AG04449 (cell line): ENCODE measurements around a stretch of chr15.

DNA sequence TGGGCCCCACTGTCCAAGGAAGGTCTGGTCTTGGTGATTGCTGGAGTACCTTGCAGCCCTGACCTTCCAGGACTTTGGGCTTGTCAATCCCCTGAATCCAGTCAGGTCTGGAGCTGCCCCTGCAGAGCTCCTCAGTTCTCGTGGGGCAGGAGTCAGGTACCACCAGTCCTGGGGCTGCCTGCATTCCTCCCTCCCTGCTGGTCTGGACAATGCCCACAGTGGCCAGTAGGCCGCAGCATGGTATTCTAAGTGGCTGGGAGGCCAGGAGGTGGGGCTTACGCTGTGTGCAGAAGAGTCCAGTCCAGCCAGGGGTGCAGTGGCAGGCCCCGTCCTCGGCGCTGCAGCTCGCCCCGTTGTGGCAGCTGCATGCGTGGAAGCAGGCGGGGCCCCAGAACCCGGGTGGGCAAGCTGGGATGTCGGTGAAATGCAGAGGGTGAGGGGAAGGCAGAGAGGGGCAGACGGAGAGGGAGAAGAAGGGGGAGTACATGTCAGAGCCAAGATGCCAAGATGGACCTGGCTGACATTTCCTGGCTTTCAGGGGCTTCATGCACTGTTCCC is 47.3 kb downstream of the RAB11A start:
- RRBS, result no CpG with 5 or more reads among the region's 13 CpGs

GRCh38 chr15:65981814-65982765 is 112.8 kb downstream of the RAB11A start:
- RRBS, result 4% methylated on average over 14 of the region's 45 CpGs

- RRBS, result no CpG with 5 or more reads among the region's 15 CpGs
These were observed 2.7 kb upstream of the SNAPC5 start for GRCh38 chr15:66500049-66500899.

- RRBS, result no CpG with 5 or more reads among the region's 13 CpGs
These were observed 3.5 kb downstream of the RPL4 start for GRCh38 chr15:66500900-66501734.

DNA sequence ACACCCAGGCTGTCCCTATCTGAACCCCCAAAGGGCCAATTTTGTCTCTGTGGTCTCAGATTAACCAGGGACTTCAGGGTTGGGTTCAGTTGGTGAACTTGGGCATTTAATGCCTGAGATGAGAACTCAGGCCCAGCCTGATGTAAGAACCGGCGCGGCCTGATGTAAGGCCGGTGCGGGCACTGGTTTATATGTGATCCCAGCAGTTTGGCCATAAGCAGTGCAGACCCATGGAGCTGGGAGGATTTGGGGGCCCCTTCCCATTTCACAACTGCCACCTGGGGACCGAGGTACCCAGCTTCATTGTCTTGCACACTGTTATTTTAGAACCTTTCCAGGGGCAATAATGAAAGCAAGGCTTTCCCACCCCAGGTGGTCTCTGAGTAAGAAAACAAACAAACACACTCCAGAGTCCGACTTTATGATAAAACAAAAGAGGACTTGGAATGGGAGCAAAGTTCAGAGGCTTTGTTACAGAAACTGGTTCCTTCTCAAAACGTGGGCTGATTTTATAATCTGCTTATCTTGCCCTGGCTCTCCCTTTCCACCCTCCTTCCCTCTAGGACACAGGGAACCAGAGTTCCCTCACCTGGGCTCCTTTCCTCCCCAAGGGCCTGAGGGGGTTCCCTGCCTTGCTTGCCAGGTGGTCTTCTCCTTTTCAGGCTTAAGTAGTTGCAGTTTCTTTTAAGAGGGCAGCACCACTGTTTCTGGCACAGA is 68.3 kb downstream of the SMAD6 start:
- RRBS, result no CpG with 5 or more reads among the region's 8 CpGs

DNA sequence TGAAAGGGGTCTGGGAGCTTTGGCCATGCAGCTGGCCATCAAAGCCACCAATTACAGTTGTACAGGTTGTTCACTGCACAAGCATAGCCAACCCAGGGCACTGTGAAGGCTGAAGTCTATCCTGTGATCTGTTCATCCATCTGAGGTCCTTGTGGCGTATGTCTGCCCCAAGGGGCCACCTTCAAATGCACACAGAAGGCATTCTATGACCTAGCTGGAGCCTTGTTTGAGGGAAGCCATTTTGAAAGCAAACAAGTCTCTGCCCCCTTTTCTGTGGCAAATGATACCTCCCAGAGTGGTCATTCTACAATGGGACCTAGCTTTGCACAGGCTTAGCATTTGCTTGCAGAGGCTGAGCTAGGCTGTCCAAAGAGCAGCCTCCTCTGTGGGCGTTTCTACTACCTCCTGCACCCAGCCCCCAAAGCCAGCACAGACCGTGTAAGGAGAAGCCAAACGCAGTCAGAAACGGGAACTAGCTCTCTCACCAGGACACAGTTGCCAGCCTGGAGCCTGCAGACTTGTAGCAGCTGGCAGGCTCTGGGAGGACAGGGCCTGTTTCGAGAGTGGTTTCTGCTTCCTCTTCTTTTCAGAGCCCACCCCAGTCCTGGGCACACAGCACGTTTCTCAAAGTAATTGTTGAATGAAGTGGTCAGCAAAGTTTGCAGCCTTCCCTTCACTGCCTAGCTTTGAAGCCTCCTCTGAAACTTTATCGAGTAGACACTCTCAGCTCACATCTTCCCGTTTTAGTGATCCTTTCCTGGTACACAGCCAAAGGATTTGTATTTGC is 157.3 kb upstream of the SMAD3 start:
- RRBS, result no CpG with 5 or more reads among the region's 9 CpGs

DNA sequence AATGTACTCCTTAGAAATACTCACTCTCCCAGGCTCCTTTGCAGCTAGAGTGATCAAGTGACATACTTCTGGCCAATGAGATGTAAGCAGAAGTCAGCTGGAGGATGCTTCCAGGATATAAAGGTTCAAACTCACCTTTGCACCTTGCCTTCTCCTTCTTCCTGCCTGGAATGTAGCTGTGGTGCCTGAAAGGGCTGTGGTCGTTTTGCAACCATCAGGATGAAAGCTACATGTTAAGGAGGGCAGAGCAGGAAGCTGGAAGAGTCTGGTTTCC is 126.9 kb upstream of the SMAD3 start:
- RRBS, result no CpG with 5 or more reads among the region's 1 CpG

DNA sequence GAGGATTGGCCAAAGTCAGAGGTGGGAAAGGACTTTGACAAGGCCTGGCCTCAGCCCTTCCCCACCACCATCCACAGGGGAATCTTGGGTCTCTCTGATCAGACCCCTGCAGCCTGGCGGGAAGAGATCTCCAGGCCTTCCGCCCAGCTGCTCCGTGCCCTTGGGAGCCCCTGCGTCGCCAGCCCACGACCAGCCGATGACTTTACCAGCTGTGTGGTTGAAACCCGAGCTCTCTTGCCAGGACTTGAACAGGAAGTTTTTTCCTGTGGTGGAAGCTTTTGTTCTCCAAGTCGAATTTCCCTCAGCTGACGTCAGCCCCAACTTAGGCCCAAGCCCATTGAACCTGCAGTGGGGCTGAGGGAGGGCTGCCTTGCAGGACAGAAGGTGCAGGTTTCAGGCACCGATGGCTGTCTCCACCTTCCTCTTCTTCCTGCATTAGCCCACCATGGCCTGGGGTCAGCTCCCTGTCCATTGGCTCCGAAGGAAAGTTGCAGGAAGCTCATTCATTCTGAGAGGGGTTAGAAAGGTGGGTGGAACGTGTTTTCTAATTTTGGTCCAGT is 51.7 kb upstream of the SMAD3 start:
- RRBS, result no CpG with 5 or more reads among the region's 13 CpGs

DNA sequence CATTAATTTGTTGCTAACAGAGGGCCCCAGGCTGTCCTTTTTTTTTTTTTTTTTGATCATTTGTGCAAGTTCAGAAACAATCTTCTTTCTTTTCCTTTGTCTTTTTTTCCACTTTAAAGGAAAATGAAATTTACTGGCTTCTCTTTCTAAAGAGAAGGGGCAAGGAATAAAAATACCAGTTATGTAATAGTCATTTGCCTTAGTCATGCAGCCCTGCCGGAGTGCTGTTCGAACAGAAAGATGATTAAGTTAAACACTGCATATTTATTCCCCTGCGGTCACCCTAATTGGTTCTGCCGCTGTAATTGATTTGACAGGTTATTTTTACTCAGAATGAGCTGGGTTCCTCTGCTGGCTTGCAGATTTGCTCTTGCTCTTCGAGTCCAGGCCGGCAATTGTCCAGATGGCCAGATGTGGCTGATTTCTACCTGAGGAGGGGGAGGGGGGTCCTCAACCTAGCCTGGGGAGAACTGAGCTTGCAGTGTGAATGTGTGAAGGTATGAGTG is 23.5 kb upstream of the SMAD3 start:
- RRBS, result no CpG with 5 or more reads among the region's 6 CpGs

DNA sequence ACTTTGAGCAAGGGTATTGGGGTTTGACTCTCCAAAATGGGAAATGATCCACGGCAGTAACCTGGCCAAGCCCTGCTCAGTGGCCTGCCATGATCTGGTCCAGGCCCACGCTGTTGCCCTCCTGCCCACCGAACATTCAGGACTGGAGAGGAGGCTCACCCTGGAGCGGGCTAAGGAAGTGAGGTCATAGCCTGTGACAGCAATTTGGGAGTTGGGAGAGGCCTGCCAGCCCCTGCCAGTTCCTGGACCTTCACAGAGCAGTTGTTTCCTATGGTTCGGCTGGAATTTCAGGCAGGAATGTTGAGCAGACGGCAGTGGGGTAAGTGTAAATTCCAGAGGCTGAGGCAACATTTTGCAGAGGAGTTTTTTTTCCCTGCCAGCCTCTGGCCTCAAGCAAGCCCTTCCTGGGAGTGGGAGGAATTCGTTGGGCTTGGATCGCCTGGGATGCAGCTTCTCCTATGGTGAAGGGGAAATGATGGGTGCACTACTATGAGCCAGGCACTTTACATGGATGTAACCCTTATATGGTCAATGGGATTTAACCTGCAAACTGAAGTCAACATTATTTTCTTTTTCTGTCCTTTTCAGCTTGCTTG is 21.1 kb upstream of the SMAD3 start:
- RRBS, result no CpG with 5 or more reads among the region's 8 CpGs

GRCh38 chr15:67068670-67069708 is 3.6 kb downstream of the SMAD3 start:
- RRBS, result no CpG with 5 or more reads among the region's 10 CpGs

DNA sequence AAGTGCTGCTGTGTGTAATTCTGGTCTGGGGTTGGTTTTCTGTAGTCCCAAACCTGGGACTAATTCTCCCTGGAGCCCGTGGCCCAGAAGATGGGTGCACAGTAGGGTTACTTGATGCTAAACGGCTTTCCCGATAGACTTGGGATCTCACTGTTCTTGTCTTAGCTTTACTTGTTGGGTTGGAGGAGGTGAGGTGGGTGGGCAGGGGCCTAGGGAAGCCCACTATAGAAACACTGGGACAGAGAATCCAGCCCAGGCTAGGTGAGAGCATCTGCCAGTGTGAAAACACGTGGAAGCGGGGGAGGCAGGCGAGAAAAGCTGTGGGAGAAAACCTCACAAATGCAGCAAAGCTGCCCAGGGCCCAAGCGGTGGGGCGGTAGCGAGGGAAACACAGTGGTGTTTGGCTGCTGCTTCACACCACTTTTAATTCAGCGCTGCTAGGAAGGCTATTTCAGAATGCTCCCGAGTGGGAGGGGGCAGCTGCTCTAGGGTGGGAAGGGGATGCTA is 22.8 kb downstream of the SMAD3 start:
- RRBS, result no CpG with 5 or more reads among the region's 11 CpGs

- RRBS, result 13% methylated on average over 3 of the region's 29 CpGs
These were observed 55.9 kb downstream of the SMAD3 start for GRCh38 chr15:67120892-67122023.

DNA sequence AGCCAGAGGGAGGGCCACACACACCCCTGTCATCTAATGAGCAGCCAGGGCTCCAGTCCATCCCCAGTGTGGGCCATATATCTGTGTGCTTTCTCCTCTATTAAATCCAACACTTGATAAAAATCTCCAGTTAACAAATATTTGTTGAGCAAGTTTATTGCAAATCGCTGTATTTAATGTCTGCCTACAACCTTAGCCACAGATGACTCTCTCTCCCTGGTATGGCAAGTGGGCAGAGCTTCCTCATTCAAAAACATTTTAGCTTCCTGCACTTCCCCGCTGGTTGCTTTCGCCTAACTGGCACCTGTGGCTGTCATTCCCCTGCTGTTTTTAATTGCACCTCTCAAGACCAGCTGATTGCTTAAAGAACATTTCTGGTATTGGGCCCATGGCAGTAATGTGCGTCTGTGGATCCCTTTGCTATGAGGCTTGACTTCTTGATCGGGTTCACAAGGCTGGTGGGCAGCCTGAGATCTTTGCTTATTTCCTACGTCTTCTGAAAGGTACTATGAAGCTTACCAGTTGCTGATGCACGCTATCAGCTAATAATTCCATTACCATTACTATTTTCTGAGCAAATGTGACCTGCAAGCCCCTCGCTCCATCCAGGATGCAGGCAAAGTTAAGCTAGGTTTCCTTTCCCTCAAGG is 83.0 kb downstream of the SMAD3 start:
- RRBS, result no CpG with 5 or more reads among the region's 8 CpGs

GRCh38 chr15:67197263-67197909 is 57.1 kb downstream of the AAGAB start:
- RRBS, result no CpG with 5 or more reads among the region's 3 CpGs

GRCh38 chr15:67413685-67414428 is 107.1 kb upstream of the C15orf61 start:
- RRBS, result no CpG with 5 or more reads among the region's 13 CpGs

DNA sequence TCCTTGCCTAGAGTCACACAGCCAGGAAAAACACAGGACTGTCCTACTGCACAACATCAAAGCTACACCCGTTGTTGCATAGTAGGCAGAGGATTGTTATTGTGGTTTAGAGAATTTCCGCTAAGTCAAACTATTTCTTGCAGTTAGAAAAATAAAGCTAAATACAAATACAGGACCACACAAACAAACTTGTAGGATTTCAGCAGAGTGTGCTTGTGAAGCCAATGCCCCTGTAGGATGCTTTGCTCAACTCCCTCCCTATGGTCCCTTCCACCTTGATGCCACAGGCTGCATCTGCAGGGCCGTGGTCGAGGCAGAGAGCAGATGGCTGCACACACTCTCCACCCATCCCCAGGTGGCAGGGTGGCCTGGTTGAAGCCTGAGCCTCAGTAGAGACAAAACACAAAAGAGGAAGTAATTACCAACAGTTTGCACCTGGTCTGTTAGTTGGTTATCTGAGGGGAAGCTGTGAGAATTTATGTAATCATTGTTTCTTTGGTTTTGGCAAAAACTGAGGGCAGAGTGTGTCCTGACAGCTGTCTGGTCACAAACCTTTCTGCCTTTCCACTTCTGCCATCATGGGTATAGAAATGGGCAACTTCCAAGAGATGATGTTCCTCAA is 41.0 kb upstream of the SKOR1 start:
- RRBS, result no CpG with 5 or more reads among the region's 4 CpGs

DNA sequence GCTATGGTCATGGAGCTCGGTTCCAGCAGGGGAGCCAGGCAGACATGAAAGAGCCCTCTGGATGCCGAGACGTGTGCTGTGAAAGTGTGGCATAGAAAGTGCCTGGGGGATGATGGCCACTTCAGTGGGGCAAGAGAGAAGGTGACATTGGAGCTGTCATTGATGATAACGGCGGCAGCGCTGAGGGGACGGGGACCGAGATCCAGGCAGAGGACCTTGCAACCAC is 15.8 kb downstream of the SKOR1 start:
- RRBS, result no CpG with 5 or more reads among the region's 8 CpGs

GRCh38 chr15:67925049-67925799 is 99.9 kb downstream of the SKOR1 start:
- RRBS, result no CpG with 5 or more reads among the region's 8 CpGs

GRCh38 chr15:68045967-68046388 is 8.1 kb upstream of the PIAS1 start:
- RRBS, result no CpG with 5 or more reads among the region's 5 CpGs